ENCODE measurements around a stretch of chr20.

- PRO-cap, 2 experiments: no peak in any of the 2 experiments
Measured at GRCh38 chr20:59041693-59042526, 676 bp downstream of the PRELID3B start.

GRCh38 chr20:59047601-59048758 lies 5.4 kb upstream of the PRELID3B start:
- PRO-cap, 2 experiments: no peak in any of the 2 experiments

- PRO-cap, 2 experiments: no peak in any of the 2 experiments
Measured at GRCh38 chr20:59293075-59293791, 7.2 kb upstream of the EDN3 start.

GRCh38 chr20:60008143-60008870 lies 50.1 kb downstream of the CDH26 start:
- PRO-cap, 2 experiments: no peak in any of the 2 experiments

- PRO-cap, 2 experiments: no peak in any of the 2 experiments
Measured at GRCh38 chr20:61253613-61254625, 1.9 kb downstream of the CDH4 start.

DNA sequence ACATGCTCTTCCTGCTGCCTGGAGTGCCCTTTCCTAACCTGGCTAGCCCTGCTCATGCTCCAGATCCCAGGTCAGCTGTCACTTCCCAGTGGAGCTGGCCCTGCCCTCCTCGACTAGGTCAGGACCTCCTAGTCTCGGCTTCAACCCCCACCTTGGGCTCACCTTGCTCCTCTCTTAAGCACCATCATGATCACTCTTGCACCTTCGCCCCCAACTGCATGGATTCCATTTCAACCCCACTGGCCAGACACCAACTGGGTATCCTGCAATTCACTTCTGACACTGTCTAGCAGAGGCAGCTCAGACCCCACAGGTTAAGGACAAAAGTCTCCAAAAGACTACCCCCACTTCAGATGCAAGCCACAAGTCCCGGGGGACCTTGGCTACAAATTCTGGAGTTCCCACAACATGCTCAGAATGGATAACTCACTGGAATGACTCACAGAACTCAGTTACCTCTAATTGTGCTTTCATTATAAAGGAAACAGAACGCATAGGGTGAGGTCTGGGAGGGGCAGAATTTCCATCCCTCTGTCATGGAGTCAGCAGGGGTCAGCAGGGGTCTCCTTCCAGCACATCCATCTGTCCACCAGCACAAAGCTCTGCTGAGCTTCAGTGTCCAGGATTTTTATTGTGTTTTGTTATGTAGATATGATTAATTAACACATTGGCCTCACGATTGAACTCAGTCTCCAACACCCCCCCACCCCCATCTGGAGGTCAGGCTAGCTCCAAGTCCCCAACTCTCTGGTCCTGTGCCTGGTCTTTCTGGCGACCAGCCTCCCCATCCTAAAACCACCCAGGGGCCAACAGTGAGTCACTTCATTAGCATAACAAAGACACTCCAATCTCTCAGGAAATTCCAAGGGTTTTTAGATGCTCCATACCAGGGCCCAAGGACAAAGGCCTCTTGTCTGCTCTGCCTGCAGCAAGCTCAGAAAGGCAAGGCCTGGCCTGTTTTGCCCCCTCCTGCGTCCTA lies 184.3 kb downstream of the CDH4 start:
- PRO-cap, 2 experiments: no peak in any of the 2 experiments

GRCh38 chr20:62025918-62026581 lies 39.6 kb downstream of the TAF4 start:
- PRO-cap, 2 experiments: no peak in any of the 2 experiments

DNA sequence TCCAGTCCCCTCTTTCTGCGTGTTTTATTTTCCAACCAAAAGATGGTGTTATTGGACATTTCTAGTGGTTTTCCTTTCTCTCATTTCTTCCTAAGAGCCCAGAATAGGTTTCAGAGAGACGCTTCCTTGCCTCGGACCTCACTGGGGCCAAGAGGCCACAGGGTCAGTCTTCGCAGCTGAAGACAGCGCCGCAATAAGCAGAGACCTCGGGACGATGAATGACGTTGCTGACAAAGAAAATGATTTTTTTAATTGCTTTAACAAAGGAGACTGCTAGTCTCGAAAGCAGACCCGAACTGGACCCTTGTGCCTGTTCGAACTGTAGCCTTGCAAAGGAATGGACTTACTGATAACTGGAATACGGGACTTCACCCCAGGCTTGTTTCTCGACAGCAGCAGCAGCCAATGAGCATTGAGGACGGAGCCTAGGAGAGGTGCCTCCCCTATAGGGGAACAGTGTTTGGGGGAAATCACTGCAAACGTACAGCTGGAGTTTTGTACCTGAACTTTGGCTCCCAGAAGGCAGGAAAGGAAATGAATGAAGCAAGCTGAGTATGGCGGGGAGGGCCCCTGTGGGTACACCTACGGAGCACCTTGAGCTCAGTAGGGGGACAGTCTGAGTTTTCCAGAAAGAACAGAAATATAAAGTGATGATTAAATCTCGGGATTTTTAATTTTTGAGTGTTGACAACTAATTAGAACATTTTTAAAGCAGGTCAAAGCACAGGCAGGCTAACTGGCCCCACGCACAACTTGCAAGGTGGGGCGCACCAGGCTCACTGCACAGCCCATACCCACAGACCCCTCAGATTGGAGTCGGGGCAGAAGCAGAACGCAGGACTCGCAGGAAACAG lies 1.4 kb upstream of the TAF4 start:
- PRO-cap, 2 experiments: peak in 2 of 2 experiments; most common minus-strand start position 321 of the sequence (in 2)

- PRO-cap, 2 experiments: no peak in any of the 2 experiments
Measured at GRCh38 chr20:62069082-62069458, 3.4 kb upstream of the TAF4 start.

GRCh38 chr20:62119535-62120275 lies 2.6 kb upstream of the LSM14B start:
- PRO-cap, 2 experiments: peak in 2 of 2 experiments; most common plus-strand start chr20:62120216 (in 1); most common minus-strand start chr20:62120004 (in 1)

GRCh38 chr20:62123422-62124027 lies 1.2 kb downstream of the LSM14B start:
- PRO-cap, 2 experiments: no peak in any of the 2 experiments

DNA sequence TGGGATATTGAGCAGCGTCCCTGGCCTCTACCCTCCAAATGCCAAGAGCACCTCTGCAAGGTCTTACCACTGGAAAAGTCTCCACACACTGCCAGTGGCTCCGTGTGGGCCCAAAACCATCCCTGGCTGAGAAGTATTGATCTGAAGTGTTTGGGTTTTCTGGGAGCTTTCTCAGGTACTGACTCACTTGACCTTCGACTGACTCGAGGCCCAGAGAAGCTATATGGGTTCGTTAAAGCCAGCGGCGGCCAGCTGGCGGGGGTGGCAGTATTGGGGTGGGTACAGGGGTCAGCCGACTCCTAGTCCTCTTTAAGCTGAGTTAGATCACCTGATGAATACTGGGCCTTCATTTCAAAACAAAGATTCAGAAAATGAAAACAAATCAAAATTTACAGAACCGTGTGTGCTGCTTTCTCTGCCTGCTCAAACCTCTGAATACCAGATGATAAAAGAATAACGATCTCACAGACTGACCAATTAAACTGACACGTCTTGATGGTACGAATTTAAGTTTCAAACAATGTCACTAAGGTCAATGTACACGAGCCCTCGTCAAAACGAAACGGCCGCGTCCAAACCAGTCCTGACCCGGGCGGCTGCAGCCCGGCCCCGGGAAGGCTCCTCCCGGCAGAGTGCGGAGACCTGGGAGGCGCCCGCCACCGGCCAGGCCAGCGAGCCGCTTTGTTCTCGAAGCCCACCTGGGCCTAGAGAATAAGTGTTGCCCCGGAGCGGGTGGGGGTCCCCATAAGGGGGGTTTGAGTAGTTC lies 1.0 kb downstream of the PSMA7 start:
- PRO-cap, 2 experiments: peak in 1 of 2 experiments; most common minus-strand start position 437 of the sequence (in 1)

GRCh38 chr20:62151916-62152840 lies 8.6 kb downstream of the SS18L1 start:
- PRO-cap, 2 experiments: no peak in any of the 2 experiments

GRCh38 chr20:62165849-62166550 lies 16.8 kb upstream of the MTG2 start:
- PRO-cap, 2 experiments: no peak in any of the 2 experiments

- PRO-cap, 2 experiments: no peak in any of the 2 experiments
Measured at GRCh38 chr20:62267445-62267952, 29.2 kb downstream of the OSBPL2 start.

GRCh38 chr20:62289175-62289700 lies 13.6 kb upstream of the ADRM1 start:
- PRO-cap, 2 experiments: no peak in any of the 2 experiments

DNA sequence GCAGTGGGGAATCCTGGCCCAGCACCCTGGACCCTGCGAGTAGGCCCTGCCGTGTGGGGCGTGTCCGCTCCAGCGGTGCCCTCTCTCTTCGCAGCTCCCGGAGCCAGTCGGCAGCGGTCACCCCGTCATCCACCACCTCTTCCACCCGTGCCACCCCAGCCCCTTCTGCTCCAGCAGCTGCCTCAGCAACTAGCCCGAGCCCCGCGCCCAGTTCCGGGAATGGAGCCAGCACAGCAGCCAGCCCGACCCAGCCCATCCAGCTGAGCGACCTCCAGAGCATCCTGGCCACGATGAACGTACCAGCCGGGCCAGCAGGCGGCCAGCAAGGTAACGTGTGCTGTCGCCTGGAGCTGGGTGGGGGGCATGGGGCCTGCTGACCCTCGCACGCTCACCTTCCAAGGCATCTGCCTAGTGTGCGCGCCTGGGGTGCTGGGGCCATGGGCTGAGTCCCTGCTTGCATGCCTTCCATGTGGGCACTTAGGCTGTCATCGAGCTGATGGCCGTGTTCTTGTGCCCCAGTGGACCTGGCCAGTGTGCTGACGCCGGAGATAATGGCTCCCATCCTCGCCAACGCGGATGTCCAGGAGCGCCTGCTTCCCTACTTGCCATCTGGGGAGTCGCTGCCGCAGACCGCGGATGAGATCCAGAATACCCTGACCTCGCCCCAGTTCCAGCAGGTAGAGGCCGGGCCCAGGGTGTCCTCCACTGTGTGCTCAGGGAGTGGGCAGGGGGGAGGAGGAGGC lies 4.9 kb downstream of the ADRM1 start:
- PRO-cap, 2 experiments: no peak in any of the 2 experiments

DNA sequence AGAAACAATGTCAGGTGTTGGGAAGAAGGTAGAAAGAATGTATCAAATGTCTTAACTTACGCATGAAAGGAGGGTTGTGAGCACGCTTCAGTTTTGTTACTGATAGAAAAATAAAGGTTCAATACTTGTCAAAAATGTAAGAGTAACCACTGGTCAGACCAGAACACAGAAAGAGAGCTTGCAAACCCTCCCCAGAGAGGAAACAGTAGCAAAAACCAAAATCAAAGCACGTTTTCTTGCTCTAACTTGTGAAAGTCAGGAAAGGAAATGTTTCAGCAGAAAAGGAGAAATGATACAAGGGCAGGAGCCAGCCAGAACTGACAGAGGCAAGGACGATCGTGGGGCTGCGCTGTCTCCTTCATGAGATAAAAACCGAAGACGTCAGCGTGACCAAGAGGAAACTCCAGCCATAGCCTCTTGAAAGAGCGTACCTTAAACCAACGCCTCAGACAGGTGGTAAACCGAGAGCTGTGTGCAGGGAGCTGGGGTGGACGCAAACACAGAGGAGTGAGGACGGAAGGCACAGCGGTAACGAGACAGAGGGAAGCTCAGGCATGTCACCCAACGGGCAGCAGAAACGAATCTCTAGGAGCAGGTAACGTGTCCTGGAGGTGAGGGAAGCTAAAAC lies 27.5 kb downstream of the LAMA5 start:
- PRO-cap, 2 experiments: no peak in any of the 2 experiments

GRCh38 chr20:62370914-62371255 lies 3.8 kb upstream of the LAMA5 start:
- PRO-cap, 2 experiments: no peak in any of the 2 experiments

- PRO-cap, 2 experiments: no peak in any of the 2 experiments
Measured at GRCh38 chr20:62389146-62389884, 2.4 kb downstream of the RPS21 start.

Measured in Metastatic Liver Carcinoma in the Adrenal Gland (tissue), 2 donors.